Mammary microvascular endothelial cell (primary cell): ENCODE results near the genes ANO7 and D2HGDH.

- RAMPAGE, long total RNA, result no peak
Measured at GRCh38 chr2:241188325-241188848, at the start of gene ANO7. TSS of gene ANO7 (plus strand) at chr2:241188677.

DNA sequence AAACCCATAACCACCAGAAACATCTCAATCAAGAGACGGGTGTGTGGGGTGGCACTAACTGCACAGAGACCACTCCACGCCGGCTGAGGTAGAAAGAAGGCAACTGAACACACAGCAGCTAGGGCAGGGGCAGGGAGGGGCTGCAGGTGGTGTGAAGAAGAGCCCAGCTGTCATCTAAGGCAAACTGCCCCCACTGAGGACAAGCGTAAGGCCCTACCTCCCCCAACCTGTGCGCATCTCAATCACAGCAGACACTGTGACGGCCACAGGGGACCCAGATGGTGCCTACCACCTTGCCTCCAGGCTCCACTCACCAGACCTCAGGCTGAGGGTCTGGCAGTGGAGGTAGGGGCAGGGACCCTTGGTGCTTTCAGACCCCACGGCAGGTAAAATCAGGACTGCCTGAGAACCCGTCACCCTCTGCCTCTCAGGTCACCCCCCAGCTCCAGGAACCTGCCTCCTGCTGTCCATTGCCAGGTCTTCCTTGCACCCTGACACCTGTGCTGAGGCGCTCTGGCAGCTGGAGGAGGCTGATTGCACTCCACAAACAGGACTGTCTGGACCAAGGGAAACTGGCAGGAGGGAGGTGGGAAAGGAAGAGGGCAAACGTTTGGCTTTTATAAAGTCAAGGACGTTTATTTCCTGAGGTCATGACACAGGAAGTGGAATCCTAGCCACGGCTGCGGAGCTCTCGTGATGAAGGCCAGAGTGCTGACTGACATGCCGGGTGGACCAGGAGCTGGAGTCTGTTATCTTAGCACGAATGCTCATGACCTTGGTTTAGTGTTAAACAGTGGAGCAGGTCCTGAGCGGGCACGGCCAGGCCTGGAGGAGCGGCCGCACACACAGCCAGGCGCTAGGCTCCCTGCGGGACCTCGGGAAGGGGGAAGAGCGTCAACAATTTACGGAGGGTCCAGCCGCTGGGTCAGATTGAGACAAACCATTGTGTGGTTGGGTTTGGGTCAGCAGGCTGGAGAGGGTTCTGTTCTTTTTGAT, 40.4 kb downstream of the ANO7 start:
- RAMPAGE, long total RNA, result no peak

DNA sequence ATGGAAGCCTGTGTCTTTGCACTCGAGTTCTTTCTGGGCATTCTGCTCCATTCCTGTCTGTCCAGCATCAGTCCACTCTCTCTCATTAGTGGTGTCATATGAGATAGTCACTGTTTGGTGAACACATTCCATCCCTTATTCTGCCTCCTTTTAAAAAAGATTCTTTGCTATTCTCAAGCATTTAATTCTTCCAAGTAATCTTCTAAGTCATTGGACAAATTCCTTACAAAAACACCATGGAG, 19.7 kb downstream of the STK25 start:
- RAMPAGE, long total RNA, result no peak

DNA sequence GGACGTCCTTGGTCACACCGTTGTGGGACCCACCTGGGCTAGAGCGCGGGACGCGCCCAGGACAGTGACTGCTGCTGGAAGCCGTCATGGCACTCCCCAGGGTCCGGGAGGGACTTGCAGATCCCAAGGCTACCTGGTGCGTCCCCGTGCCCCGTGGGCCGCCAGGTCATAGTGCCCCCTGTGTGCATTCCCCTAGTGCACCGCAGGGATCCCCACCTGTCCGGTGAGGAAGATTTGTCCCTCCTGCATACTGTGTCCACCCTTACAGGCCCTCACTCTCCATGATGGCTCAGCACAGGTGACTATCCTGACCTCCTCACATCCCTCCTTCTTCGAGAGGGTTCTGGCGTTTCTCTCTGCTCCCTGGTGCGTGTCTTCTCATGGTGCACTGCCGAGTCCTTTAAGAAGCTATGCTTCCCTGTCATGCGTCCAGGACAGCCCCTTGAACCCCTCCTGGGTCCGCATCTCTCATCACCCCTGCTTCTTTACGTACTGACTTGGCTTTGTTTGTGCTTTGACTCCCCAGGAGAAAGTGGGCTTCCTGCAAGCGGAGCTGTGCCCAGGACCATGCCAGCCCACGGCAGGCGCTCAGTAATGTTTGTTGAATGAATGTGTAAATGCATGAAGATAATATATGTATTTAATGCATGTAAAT, 985 bp upstream of the STK25 start:
- RAMPAGE, long total RNA, result no peak

DNA sequence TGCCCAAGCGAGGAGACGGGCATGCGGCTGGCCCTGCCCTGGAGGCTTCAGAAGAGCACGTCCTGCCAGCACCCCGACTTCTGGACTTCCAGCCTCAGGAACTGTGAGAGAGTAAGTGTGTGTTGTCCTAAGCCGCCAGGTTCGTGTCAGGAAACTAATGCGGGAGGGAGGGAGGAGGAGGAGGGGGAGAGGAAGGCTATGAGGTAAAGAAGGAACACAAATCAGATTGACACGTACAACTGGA, 11.7 kb upstream of the BOK start:
- RAMPAGE, long total RNA, result no peak

DNA sequence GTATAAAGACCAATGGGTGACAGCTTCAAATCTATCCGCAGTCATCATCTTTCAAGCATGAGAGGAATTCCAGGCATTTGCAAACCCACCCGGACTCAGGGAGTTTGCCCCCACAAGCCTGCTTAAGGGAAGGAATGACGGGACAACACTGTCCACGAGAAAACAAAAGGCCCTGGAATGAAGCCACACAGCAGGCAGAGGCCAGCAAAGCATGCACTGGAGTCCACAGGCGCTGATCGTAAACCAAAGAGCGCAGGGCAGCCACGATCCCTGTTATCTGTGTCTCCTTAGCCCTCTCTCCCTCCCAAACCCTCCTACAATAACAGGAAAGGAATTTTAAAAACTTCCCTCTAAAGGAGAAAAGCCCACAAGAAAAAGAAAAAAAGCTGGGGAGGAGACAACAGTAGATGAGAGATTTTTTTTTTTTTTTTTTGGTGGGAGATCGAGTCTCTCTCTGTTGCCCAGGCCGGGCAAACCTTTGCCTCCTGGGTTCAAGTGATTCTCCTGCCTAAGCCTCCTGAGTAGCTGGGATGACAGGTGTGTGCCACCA, 11.3 kb upstream of the BOK start:
- RAMPAGE, long total RNA, result no peak

DNA sequence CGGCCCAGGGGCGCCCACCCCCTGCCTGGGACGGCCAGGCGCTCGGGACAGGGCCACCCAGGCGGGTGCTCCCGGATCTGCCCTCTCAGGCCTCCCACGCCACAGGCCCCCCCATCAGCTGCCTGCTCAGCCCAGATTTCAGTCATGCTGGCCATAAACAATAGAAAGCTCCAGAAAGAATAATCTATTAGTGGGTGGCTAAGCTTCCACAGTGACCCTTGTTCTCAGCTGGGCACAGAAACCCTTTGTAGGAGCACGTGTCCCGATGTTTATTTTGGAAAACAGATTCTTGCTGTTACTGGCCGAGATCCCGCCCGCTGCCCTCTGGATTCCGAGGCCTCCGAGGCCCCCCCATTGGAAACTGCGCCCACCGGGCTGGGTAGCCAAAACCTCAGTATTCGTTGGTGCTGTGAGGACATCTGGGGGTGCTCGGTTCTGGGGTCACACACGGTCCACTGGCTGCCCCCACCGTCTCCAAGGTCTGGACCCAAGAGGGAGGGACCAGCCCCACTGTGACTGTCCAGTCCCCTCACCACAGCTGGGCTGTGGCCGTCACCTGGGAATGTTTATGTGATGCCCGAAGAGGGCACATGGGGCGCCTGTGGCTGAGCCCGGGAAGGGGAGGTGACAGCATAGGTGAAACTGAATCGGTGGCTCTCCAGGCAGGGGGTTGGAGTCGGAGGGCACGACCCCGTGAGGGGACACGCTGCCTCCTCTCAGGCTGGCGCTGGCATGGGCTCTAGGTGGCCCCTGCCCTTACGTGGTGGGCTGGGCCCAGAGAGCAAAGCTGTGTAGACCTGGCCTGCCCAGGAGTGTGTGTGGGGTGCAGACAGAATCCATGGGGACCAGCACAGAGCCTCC, 1.5 kb downstream of the BOK start:
- RAMPAGE, long total RNA, result no peak

GRCh38 chr2:241680797-241681739, 5.5 kb downstream of the DTYMK start:
- RAMPAGE, long total RNA, result no peak

DNA sequence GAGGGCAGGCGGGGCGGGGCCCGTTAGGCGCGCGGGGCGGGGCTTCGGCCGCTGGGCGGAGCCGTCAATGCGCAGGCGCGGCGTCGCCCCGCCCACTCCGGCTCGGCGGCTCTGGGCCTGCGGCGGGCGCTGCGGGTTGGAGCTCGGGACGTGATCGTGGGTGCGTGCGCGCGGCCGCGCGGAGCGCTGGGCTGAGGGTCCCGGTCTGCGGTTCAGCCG, at the start of gene D2HGDH:
Gene D2HGDH (plus strand): TSS at position 95 of the 219 bp plus-strand sequence.
- RAMPAGE, long total RNA, result no peak

DNA sequence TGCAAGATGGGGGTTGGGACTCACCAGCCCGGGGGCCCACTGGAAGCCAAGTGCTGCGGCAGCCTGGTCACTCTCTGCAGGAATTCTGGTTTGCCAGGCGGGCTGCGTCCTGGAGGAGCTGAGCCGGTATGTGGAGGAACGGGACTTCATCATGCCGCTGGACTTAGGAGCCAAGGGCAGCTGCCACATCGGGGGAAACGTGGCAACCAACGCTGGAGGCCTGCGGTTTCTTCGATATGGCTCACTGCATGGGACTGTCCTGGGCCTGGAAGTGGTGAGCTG, 9.1 kb downstream of the D2HGDH start:
- RAMPAGE, long total RNA, result no peak

- RAMPAGE, long total RNA, result no peak
Measured at GRCh38 chr2:241843735-241844692, 14.7 kb downstream of the PDCD1 start.

DNA sequence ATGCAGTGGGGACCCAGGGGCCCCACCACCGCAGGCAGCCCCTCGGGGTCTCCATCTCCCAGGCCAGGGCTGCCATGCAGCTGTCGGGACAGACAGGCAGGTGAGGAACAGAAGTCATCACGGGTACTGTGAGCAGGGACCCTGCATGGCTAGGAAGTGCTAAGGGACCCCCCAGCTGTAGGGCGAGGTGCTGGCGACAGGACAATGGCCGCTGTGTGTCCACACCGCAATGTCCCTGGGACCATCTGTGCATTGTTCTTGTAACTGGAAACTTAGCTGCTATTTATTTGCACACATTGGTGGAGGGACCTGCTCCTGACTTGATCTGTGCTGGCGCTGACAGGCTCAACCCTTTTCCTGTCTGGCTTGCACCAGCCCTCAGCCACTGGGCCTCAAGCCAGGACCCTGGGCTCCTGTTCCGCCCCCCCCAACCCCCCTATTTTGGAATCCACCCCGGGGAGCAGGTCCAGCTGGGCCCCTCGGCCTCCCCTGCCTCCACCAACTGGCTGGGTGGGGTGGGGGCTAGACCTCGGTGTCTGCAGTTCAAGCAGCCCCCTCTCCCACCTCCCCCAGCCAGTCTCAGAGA, 3.9 kb downstream of the PDCD1 start:
- RAMPAGE, long total RNA, result no peak

DNA sequence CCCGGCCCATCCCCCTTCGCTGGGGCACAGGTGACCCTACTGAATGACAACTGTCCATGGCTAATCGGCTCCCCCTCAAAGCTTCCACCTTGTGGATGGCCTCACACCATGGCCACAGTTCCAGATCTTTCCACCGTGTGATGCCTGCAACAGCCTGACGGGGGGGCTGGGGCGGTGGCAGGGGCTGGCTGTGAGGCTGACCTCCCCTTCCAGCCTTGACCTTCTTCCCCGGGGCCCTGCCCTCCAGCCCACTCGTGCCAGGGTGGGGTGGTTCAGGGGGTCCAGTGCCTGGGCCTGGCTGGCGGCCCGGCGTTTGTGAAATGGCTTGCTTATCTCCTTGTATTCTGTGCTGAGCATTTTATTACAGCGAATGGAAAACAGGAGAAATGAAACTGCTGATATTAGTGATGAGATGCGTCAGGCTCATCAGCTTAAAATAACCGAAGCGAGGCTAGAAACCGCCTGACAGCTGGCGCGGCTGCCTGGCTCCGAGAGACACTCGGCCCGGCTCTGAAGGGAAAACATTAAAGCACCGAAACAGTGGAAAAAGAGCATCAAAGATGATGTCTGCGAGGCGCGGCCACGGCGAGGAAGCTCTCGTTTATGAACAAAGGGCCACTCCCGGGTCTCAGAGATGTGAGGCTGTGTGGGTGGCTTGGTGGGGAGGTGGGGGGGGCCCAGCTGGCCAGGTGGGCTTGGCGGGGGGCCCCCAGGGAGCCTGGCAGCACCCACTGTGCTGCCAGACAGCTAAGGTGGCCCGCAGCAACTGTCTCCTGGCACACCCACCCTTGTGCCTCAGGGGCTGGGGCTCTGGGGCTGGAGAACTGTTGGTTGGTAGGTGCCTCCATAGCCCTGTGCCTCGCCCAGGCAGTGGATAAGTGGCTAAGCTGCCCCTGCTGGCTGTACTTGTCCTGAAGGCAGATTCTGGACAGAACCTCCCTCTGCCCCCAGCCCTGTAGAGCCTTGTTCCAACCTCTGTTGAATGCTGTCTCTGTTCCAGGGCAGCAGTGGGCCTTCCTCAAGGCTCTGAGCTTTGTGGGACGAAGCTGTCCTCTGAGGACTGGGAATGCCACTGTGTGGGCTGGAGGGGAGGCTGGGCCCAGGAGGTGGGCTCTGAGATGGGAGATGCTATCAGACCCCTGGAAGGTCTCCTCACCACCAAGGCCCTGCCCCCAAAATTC, 1.1 kb upstream of the PDCD1 start:
- RAMPAGE, long total RNA, result no peak

DNA sequence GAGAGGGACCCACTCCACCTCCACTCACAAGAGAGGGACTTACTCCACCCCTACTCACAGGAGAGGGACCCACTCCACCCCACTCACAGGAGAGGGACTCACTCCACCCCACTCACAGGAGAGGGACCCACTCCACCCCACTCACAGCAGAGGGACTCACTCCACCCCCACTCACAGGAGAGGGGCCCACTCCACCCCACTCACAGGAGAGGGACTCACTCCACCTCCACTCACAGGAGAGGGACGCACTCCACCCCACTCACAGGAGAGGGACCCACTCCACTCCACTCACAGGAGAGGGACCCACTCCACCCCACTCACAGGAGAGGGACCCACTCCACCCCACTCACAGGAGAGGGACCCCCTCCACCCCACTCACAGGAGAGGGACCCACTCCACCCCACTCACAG, 28.3 kb upstream of the FAM240C start:
- RAMPAGE, long total RNA, result no peak

DNA sequence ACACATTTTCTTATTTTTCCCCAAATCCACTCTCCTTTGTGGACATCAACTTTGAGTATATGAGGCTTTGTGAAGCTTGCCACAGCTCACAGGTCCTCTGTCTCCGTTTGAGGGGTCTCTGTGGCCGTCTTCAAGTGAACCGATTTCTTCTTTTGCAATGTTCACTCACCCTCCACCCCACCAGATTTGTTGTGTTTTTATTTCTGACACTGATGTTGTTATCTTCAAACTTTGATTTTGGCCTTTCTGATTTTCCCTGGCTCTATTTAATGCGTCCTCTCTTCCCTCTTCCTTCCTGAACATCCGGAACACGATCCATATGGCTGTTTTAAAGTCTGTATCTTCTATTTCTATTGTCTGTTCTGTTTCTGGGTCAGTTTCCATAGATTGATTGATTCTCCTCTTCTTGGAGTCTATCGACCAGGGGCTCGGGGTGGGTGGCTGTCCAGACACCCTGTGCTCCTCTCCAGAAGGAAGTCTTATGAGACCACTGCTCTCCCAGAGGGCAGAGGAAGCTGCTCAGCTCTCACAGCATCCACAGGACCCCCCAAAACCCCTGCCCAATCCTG, 97.4 kb upstream of the FAM240C start:
- RAMPAGE, long total RNA, result no peak

DNA sequence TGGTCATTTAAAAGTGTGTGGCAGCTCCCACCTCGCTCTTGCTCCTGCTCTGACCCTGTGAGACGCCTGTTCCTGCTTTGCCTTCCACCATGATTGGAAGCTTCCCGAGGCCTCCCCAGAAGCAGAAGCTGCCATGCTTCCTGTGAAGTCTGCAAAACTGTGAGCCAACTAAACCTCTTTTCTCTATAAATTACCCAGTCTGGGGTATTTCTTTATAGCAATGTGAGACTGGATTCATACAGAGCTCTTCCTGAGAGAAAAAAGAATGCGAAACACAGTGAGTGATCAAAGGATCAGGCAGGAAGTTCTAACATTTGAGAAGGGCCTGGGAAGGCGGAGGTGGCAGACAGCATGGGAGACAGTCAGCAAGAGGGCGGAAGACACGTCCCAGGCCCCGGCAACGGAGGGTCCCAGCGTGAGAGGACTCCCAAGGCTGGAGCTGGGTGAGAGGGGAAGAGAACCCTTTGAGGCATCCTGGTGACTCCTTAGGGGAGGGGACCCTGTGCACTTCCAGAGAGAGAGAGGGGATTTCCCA, 102.5 kb upstream of the FAM240C start:
- RAMPAGE, long total RNA, result no peak

DNA sequence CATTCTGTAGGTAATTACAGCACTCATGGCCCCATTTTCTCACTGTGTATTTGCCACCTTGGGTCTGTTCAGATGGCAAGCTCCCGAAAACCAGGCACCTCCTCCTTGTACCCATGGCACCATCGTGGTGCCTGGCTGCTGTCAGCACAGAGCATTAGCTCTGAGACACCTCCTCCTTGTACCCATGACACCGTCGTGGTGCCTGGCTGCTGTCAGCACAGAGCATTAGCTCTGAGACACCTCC, 184.3 kb upstream of the FAM240C start:
- RAMPAGE, long total RNA, result no peak